A375 (cell line): ENCODE measurements around a stretch of chr12.

GRCh38 chr12:11545144-11546145 is 104.0 kb upstream of the ETV6 start:
- RAMPAGE, long total RNA, result no peak

- RAMPAGE, long total RNA, result no peak
These were observed 5.9 kb downstream of the ETV6 start for GRCh38 chr12:11655445-11655752.

DNA sequence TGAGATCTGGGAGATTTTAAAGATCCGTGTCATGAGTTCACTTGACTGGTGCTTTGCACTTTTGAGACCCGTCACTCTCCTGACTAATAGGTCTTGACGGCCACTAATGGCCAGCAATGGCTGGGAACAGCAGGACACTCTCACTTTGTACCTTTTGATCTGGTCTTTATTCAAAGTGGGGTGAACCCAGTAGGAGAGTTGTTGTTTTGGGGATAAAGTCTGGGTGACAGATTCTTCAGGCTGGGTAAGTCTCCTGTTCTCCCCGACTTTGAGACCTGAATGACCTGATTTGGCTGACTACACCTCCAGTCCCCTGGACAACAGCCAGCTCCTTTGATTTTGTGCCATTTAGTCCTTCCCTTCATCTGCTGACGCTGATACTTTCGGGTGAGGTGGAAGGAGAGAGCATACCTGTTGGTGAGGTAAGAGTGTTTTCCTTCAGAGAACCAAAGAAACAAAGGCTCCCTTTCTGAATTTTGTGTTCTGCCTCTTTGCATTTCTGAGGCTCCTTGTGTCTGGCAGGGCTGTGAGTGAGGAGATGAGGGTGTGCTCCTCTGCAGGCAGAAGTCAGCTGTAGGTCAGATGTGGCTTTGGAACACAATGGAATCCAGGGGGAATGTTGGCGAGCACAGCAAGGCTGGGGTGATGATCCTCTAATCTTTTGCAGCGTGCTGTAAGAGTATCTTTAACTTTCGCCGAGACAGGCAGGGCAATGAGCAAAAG is 12.0 kb downstream of the ETV6 start:
- RAMPAGE, long total RNA, result no peak

DNA sequence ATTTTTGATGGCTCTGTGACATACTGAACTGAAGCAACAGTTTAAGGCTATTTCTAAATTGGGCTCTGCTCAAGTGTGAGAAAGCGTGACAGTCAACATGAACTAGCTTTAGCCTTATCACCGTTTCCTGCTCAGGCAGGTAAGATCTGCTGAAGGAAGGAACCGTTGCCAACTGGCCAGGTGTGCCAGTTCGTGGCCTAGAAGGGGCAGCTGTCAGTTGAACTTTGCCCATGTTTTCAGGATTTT is 79.5 kb downstream of the ETV6 start:
- RAMPAGE, long total RNA, result no peak

- RAMPAGE, long total RNA, result no peak
These were observed 80.7 kb downstream of the ETV6 start for GRCh38 chr12:11729980-11730775.

GRCh38 chr12:11758403-11759646 is 109.4 kb downstream of the ETV6 start:
- RAMPAGE, long total RNA, result no peak

DNA sequence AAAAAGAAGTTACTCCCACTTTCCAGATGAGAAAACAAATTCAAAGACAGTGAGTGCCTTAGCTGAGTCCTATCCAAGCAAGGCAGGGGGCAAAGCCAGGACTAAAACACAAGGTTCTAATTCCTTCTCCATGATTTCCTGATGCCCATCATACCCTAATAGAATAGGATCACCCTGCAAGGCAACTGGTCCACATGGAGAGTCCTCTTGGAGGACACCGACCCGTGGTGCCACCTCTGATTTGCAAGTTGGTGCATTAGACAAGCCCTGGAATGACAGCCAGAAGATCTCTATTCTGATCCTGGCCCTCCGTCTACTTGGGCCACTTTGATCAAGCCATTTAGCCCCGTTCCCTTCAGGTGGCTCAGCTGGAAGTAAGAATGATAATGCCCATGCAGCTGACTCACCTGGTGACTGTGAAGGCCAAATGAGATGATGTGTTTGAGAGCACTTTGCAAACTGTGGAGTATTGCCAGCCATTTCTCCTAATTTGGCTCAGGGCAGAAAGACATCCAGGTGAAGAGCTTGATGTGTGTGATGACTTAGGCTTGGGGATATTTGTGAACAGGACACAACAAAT is 165.8 kb downstream of the ETV6 start:
- RAMPAGE, long total RNA, result no peak

DNA sequence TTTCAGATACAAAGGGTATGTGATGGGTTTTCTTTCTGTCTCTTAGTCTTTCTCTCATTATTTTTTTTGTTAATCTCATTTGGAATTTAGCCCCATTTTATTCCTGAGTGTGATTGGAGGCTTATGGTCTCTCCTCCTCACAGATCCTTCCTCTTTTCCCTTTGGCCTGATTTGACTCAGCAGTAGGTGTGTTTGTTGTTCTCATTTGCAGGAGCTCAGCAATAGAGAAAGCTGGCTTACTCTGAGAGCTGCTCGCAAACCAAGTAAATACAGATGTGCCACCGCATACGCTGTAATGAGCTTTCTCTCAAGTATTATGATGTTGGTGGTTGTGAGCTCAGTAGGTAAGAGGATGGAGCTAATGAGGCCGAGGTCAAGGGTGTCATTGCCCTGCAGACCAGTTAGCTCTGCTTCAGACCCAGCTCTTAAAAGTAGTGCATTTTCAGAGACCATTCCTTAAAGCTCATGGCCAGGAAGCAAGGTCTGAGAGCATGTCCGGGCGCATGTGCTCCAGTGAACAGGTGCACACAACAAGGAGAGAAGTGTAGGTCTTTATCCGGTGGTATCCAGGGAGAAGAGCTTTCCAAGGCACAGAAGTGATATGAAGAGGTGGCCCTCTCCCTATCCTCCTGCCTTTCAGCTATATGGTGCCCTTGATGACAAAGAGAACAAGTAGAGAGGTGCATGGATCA is 206.6 kb downstream of the ETV6 start:
- RAMPAGE, long total RNA, result no peak

- RAMPAGE, long total RNA, result no peak
These were observed 177.7 kb upstream of the BCL2L14 start for GRCh38 chr12:11892689-11893792.

DNA sequence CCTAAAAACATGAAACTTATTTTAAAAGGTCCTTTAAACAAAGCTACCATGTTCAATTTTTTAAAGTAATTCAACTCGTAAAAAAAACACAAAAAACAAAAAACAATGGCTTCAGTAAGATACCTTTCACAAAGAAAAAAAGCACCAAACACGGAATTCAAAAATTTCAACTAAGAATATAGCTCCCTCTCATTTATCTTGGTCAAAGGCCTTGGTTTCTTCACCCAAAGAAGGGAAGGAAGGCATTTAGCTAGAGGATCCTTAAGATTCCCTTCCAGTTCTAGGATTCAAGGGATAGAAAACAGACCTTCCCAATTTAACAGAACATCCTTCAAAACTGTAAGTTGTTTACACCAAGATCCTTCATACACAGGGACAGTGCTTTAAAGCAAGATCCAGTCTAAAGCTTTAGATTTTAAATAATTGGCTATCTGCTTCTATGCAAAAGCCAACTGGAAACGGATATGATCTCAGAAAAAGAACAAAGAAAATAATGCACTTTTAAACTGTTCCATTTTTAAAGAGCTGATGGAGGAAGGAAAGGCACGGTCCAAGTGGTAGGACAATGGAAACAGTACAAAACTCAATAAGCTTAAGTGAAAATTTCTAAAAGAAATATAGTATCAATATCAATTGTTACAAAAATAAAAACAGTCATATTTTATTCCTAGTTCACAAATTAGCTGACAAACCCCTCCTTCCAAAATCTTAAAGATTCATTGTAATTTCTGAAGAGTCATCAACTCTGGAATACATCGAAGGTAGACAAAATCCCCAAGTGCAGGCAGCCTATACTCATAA is 27.8 kb downstream of the LRP6 start:
- RAMPAGE, long total RNA, result no peak

DNA sequence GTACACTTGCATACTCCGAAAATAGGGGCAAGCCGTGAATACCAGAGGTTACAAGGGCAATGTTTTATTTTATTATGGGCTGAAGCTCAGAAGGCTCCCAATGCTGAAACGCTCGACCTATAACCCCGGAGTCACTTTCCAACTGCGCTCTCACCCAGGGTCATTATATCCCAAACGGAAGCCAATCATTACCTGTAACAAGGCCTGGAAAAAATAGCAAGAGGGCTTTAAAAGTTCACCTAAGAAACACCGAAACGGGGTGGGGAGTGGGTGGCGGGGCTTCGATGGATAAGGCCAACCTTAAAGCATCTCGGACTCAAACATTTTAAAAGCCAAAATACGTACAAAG is 877 bp downstream of the LRP6 start:
- RAMPAGE, long total RNA, result no peak

DNA sequence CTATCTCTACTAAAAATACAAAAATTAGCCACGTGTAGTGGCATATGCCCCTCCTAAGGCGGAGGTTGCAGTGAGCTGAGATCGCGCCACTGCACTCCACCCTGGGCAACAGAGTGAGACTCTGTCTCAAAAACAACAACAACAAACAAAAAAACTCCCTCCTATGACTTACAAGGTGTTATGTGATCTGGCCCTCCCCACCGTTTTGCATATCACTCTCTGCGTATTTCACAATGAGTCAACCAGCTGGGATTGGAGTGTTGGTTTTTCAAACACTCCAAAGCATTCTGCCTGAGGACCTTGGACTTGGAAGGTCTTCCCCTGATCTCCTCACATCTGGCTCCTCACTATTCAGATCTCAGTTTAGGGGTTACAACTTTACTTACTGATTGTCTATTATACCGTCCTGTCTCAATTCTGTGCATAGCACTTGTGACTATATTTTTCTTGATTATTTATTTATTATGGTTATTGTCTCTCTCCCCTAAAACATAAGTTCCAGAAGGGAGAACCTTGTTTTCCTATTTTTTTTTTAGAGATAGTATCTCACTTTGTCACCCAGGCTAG is 13.9 kb downstream of the MANSC1 start:
- RAMPAGE, long total RNA, result no peak

- RAMPAGE, long total RNA, result no peak
These were observed 22.0 kb downstream of the DUSP16 start for GRCh38 chr12:12540581-12541204.

DNA sequence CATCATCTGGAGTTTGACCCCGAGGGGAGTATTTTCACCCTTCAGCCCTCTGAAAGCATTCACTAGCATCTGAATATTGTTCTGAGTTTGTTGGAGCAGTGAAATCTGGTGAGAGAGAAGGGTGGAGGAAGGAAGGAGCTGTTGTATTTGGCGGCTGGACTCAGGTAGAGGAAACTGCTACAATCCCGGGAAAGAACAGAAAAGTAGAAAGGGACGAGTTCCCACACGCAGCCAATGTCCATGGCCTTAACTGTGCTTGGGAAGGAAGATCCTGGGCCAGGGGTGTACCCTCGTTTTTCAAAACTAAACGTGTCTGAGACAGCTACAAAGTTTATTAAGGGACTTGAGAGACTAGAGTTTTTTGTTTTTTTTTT is 931 bp upstream of the CDKN1B start:
- RAMPAGE, long total RNA, result no peak

- RAMPAGE, long total RNA, result no peak
These were observed 6.3 kb downstream of the APOLD1 start for GRCh38 chr12:12791567-12792349.

DNA sequence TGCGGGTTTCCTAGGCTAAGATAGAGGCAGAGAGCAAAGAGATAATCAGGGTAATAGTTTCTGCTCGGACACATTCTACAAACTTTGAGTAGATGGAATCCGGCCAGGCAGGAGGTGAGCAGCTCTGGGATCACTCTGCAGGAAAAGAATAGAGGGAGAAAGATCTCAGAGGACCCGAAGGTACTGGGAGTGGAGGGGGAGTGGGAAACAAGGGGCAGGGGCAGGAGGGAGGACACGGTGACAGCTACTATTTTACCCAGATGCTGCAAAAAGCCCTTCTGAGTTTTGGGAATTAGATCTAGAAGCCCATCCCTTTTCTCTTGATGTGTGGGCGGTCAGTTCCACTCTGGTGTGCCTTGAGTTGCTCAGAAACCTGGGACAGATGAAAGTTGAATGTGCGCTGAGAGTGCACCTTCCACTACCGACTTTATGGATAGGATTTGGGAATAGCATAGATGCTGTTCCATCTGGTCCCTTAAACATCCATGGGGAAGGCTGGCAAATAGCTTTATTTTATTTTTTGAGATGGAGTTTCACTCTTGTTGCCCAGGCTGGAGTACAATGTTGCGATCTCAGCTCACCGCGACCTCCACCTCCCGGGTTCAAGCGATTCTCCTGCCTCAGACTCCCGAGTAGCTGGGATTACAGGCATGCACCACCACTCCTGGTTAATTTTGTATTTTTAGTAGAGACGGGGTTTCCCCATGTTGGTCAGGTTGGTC is 662 bp downstream of the GPRC5A start:
- RAMPAGE, long total RNA, result no peak

GRCh38 chr12:12920088-12920458 is 28.7 kb downstream of the GPRC5A start:
- RAMPAGE, long total RNA, result no peak

- RAMPAGE, long total RNA, result no peak
These were observed 13.2 kb downstream of the EMP1 start for GRCh38 chr12:13209663-13210251.

DNA sequence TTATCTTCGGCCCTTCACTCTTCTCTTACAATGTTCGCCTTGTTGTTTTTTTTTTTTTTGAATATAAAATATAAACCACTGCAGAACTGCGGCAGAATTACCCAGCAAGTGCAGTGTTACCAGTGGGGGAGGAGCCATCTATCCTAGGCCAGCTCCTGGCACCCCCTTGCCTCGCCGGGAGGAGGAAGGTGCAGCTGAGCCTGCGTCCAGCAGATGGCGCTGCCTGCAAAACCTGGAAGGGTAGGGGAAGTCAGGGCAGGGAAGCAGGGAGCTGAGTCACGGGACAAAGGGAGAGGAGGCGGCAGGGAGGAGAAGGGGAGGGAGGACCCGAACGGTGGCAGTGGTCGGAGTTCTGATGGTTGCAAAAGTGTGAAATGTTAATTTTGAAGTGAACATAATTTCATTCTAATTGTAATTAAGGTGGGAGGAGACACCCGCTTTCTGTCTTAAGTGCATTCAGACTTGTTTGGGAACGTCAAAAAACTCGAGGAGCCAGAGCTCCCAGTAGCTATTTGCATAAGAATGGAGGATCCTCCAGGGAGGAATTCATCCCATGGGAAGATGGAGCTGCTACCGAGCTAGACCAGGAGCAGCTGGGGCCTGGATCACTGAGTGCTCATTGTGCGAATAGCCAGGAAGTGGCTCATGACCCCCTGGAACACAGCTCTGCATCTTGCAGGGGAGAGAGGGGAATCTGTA is 59.3 kb downstream of the EMP1 start:
- RAMPAGE, long total RNA, result no peak

- RAMPAGE, long total RNA, result no peak
These were observed 193.8 kb downstream of the EMP1 start for GRCh38 chr12:13390174-13390866.